Metastatic Liver Carcinoma in the Lung (tissue), 2 donors: ENCODE results near the gene TRIM49.

DNA sequence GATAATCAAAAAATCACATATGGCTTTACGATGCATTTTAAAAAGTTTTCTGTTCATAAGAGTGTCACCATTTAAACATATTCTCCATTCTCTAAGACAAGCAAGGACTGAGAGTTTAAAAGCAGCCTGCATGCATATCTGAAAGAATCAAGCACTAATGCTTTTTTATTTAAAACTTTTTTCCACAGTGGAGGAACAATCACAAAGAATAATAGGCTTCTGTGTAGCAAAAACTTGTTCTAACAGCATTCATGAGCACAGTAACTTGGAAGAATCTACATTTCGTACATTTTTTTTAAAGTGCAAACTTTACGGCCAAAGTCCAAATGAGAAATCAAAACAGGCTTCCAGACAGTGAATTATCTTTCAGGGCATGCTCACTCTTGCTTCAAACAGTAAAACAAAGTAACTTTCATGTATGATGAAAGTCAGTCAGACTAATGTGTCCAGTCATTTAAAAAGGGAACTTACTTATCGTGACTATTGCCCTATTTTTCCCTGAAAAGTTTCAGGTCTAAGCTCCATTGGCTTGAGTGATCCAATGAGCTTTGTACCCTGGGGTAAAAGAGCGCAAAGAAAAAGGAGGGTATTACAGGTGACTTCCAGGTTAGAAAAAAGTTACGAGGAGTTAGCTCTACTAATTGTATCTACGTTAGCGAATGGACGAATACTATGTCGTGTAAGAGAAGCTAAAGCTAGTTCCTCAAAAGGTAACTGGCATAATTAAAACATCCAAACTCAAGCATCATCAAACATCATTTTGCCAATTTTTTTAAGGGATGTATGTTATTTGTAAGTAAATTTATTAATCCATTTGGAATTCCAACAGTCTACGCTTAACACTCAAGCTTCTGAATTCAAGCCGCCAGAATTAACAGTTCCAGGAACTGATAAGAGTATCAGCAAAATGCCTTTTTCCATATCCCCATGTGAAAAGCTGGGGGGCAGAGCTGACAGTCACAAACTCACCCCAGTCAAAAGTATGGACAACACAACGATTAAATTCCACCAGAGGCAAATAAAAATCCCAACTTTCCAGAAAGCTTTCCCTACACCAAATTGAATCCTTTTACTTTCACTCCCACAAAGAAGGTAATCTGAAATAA is 1.6 kb downstream of the PICALM start:
- PRO-cap, 2 experiments = no peak in any of the 2 experiments

- PRO-cap, 2 experiments = no peak in any of the 2 experiments
These were observed 784 bp downstream of the PICALM start for GRCh38 chr11:86067993-86068606.

DNA sequence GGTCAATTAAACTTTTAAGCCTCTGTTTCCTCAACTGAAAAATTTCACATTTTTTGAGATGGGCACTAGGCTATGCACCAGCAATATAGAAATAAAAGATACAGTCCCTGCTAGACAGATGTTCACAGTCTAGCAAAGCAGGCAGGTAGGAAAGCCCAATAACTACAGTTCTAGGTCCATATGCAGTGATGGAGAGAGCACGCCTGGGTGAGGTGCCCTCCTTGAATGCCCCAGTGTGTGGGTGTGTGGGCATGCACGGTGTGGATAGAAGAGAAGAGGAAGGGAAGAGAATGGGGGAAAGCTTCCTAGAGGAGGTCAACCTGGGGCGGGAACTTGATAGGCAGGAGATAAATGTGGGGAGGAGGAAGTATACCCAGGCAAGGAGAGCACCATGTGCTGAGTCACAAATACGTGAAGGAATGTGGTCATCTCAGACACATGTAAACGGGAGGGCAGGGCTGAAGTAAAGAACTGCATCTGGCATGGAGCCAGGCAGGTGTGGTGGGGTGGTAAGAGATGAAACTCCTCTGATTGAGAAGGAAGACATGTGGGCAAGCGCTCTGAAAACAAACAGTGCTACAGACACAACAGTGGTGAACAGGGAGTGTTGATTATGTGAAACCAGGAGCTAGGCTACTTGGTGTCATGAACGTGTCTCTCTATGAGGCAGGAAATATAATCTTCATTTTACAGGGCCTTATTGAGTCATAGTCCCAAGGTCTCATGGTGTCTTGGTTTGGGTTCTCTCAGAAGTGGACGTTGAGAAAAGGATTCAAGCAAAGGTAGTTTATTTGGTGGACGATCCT is 61.5 kb upstream of the EED start:
- PRO-cap, 2 experiments = no peak in any of the 2 experiments

DNA sequence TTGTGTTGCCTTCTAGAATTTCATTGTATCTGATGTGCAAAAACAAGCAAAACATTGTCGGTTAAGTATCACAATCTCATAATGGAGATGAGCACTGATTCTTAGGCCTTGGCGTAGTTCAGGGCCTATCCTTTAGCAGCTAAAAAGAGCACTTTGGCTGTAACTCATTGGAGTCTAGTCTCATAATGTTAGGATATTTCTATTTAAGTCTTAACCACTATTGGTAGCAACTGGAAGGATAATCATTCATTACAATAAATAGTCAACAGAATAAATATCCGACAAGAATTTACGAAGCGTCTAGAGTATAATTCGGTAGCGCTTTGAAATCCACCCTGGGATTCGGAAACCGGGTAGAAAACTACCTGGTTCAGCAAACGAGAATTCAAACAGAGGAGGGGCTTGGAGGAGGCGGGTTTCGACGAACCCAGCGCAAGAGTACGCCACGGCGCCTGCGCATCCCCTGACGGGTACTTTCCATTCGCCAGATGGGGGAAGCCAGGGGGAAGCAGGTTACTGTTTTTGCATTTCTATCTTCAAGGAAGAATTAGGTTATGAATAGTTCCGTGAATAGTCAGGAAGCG is 396 bp upstream of the EED start:
- PRO-cap, 2 experiments = peak in 2 of 2 experiments; most common minus-strand start position 363 of the sequence (in 1)

GRCh38 chr11:86464001-86464414 is 89.3 kb downstream of the CCDC81 start:
- PRO-cap, 2 experiments = no peak in any of the 2 experiments

DNA sequence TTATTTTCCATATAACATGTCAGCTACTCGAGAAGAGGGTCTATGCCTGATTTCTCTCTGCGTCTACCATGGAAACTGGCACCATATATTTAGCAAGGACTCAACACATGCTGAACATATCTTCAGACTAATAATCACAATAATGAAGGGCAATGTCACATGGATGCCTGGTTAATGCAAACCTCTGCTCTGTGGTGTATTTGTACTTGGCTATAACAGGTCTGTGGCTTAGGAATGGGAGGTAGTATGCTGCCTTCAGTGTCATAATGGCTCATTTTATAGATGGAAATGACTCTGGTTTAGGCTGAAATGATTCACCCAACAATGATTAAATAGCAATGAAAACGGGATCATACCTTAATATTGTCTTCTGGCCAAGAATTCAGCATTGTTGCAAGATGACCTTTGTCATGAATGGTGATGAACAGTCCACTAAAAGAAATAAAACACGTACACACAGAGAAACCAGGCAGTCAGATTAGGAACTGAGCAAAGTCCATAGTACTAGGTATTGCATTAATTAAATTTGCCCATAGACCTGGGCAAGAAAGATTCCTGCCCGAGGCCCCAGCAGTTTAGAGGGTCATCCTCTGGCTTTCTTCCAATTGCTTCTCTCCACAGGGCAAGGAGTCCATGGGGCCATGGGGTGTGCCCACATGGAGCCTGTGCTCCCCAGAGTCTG is 133.9 kb downstream of the CCDC81 start:
- PRO-cap, 2 experiments = no peak in any of the 2 experiments

- PRO-cap, 2 experiments = no peak in any of the 2 experiments
These were observed 178.6 kb downstream of the CCDC81 start for GRCh38 chr11:86553309-86553707.

- PRO-cap, 2 experiments = no peak in any of the 2 experiments
These were observed 195.7 kb downstream of the CCDC81 start for GRCh38 chr11:86570295-86570896.

DNA sequence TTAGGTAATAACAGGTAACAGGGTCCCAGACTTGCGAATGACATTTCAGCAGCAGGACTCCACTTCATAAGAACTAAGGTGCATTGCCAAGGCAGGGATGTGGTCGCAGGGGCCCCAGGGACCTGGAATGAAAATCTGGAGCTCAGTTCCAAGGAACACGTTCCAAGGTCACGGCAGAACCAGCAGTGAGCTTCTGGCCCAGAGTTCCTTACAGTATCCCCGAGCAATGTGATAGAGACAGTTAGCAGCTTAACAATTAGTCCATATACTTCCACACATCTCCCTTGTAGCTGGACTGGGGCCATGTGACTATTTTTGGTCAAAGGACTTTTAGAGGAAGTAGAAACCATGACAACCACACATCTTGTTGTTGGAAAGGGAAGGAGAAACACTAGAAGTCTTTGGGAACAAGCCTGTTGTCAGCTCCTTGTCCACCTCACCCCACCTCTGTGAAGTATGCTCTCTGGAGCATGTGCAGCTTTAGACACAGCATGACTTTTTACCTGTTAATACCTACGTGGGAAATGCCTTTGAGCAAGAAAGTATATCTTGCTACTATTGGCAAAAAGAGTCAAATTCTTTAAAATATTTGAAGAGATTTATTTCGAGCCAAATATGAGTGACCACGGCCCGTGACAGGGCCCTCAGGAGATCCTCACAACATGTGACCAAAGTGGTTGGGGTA is 203.1 kb upstream of the PRSS23 start:
- PRO-cap, 2 experiments = peak in 1 of 2 experiments; most common minus-strand start position 187 of the sequence (in 1)

DNA sequence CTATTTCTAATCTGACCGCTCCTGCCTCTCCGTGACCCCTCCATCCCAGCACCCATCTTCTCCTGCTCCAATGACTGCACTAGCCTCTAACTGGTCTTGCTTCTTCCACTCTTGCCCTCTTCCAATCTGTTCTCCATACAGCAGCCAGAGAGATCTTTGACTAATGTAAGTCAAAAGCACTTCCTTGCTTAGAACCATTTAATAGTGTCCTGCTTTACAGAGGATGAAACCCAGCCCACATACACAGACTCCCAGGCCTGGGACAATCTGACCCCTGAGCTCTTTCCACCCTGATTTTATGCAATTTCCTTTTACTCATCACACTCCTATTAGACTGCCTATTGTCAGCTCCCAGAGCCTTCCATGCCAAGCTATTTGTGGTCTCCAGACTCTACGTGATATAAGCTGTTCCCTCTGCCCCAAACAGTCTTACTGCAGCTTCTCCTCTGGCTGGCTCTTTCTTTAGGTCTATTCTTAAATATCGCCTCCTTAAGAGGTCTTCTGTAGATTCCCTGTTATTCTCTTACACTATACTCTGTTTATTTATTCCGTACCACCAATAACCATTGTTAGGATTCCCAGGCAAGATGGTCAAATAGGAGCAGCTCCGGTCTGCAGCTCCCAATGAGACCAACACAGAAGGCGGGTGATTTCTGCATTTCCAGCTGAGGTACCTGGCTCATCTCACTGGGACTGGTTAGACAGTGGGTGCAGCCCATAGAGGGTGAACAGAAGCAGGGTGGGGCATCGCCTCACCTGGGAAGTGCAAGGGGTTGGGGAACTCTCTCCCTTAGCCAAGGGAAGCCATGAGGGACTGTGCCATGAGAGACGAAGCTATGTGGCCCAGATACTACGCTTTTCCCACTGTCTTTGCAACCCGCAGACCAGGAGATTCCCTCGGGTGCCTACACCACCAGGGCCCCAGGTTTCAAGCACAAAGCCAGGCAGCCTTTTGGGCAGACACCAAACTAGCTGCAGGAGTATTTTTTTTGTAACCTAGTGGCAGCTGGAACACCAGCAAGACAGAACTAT is 155.8 kb upstream of the PRSS23 start:
- PRO-cap, 2 experiments = no peak in any of the 2 experiments

DNA sequence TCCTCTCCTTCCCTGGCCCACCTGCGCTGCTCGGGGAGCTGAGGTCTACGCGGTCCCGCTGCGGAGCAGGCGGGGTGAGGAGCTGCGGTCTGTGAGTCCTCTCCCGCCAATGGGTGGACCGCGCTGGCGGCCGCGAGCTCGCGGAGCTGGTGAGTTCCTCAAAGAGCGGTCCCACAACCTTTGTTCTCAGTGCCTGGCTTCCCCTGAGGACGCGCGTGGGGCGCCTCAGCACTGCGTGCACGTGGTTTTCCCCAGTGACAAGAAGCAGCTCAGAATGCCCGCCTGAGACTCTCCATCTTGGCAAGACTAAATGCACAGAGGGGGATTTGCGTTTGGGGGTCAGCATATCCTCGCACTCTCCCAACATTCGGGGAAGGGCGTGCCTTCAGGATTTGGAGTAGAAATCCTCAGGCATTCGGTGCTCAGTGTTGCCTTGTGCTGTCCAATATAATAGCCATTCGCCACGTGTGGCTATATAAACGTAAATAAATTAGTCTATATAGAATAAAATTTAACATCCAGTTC is 128.0 kb upstream of the PRSS23 start:
- PRO-cap, 2 experiments = peak in 2 of 2 experiments; most common plus-strand start position 189 of the sequence (in 2); most common minus-strand start position 111 of the sequence (in 2)

DNA sequence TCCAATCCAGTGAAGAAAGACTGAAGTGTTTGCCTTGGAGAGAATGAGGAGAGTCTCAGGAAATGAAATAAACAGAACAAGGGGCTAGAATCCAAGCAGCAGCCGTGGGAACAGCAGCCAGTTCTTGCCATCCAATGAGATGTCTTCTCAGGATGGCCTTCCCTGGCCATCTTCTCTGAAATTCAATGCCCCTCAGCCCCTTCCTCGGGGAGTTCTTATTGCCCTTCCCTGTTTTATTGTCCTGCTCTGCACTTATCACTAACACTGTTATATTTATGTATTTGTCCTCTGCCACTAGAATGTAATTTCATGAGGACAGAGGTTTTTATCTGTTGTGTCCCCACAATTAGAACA is 14.7 kb downstream of the PRSS23 start:
- PRO-cap, 2 experiments = no peak in any of the 2 experiments

- PRO-cap, 2 experiments = peak in 2 of 2 experiments; most common plus-strand start chr11:86953135 (in 2)
These were observed 2.2 kb downstream of the FZD4 start for GRCh38 chr11:86952909-86953567.

- PRO-cap, 2 experiments = no peak in any of the 2 experiments
These were observed 1.5 kb upstream of the FZD4 start for GRCh38 chr11:86956755-86957121.

DNA sequence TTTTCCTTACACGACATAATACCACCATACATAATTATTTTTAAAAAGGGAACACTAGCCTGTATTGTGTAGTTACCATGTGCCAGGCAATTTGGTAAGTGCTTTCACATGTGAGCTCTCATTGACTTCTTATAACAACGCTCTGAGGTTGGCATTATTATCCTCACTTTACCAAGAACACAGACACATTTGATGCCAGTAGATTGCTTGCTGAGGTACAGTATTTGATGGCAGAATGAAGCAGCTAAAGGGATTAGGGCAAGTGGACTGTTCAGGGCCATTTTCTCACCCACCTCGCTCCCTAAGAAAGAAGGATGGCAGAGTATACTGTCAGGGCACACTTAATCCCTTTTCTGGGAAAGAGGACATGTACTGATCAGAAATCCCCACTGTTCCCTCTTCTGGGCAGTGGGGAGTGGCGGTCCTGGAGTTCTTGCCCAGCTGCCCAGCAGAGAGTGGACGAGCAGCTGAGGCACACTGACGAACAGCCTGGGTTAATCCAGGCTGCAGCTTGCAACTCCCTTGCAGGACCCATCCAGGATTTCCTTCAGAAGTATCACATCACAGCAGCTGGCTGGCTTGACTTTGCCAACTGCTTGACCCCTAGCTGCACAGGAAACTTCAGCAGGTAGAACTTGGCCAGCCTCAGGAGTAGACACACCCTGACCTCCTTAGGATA is 27.6 kb upstream of the FZD4 start:
- PRO-cap, 2 experiments = no peak in any of the 2 experiments

DNA sequence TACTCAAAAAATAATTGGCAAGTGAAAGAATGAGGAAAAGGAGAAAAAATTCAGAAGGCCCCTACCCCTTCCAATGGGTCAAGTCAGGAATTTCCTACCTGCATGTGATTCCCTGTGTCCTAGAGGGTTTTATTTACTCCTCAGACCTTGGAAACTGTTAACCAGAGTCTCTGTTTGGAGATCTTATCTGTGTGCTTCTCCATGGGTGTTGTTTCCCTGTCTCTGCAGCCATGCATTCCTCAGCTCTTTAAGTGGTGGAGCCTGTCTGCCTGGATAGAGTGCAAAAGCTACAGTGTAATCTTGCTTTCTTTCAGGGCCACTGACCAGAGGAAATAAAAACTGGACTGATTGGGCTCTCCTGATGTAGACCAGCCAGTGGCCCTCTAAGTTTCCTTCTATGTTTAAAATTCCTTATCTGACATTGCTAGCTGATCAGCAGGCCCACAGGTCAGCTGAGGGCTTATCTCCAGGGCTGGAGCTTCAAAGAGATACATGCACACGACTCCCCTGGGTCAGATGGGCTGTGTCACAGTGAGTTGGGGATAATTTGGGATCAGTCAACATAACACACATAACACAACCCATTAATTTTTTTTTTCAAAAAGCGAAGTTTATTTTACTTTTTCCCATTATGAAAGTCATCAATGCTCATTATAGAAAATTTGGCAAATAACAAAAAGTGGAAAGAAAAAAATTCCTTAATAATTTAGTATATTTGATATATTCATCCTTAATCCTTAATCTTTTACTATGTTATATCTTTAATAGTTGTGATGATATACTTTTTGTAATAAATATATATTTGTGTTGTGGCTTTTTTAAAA is 37.4 kb upstream of the TMEM135 start:
- PRO-cap, 2 experiments = no peak in any of the 2 experiments

GRCh38 chr11:88301765-88302117 is 35.8 kb downstream of the CTSC start:
- PRO-cap, 2 experiments = no peak in any of the 2 experiments

GRCh38 chr11:88330770-88331914 is 6.4 kb downstream of the CTSC start:
- PRO-cap, 2 experiments = no peak in any of the 2 experiments

- PRO-cap, 2 experiments = peak in 1 of 2 experiments; most common plus-strand start chr11:88338491 (in 1); most common minus-strand start chr11:88338459 (in 1)
These were observed 785 bp upstream of the CTSC start for GRCh38 chr11:88338306-88338736.

DNA sequence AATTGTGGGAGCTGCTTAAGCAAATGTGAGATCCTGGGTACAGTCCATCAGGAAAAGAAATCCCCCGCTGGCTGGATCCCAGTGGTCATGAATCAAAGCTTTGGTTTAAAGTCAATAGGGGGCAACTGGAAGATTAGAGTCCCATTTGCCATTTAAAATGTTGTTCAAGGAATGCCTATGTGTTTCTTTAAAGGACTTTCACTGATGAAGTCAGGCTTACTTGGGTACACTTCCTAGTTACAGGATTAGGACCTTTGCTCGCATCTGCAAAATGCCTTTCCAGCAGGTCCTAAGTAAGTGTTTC is at the start of gene TRIM49:
TSS of gene TRIM49 (minus strand) at position 137 of the 304 bp plus-strand sequence.
- PRO-cap, 2 experiments = no peak in any of the 2 experiments